Mesangial cell (primary cell): ENCODE data around the genes FOXI2 and MKI67.

GRCh38 chr10:126951935-126953012 lies 47.0 kb downstream of the DOCK1 start:
- RAMPAGE, long total RNA: no peak

DNA sequence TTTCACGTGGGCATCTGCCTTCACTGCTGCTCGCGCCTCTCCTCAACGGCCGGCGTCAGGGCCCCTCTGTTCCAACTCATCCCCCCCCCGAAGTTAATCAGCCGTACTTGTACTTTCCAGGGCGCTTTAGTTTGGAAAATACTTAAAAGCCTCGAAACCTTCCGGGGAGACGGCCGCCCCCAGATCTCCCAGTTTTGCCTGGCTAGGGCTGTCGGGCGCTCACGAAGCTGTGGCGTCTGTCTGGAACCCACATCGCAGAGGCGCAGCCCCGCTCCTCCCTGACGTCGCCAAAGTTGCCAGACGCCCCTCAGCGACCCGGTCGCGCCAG lies 983 bp downstream of the INSYN2A start:
- RAMPAGE, long total RNA: no peak

- RAMPAGE, long total RNA: no peak
Measured at GRCh38 chr10:127196999-127197222, 520 bp upstream of the INSYN2A start.

DNA sequence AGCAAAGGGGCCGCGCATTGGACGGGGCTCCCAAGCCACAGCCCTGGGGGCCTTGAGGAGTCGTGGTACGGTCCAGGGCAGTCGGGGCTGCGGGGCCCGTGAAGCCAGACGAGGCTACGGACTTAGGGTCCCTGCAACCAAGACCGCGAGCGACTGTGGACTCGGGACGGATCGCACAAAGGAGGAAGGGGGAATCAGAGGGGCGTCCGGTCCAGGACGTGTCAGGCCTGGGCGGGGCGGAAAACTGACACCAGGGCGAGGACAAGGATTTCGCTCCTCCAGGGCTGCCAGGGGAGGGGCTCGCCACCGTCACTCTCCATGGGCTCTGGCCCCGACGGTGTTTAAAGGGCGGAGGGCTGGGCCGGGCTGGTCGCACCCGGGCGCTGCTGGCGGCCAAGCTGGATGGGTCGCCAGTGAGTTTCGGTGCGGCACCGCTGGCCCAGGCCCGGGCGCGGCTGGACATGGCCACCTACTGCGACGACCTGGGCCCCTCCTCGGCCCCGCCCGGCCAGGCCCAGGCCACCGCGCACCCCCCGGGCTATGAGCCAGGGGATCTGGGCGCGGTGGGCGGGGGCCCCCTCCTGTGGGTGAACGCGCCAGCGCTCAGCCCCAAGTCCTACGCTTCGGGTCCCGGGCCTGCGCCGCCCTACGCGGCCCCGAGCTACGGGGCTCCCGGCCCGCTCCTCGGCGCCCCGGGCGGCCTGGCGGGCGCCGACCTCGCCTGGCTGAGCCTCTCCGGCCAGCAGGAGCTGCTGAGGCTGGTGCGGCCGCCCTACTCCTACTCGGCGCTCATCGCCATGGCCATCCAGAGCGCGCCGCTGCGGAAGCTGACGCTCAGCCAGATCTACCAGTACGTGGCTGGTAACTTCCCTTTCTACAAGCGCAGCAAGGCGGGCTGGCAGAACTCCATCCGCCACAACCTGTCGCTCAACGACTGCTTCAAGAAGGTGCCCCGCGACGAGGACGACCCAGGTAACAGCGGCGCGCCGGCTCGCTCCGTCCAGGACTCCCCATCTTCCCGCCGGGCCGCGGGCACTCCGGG lies at the start of gene FOXI2:
Gene FOXI2, plus strand, starts transcription at position 373 of the 1,042 bp plus-strand sequence.
- RAMPAGE, long total RNA: no peak

DNA sequence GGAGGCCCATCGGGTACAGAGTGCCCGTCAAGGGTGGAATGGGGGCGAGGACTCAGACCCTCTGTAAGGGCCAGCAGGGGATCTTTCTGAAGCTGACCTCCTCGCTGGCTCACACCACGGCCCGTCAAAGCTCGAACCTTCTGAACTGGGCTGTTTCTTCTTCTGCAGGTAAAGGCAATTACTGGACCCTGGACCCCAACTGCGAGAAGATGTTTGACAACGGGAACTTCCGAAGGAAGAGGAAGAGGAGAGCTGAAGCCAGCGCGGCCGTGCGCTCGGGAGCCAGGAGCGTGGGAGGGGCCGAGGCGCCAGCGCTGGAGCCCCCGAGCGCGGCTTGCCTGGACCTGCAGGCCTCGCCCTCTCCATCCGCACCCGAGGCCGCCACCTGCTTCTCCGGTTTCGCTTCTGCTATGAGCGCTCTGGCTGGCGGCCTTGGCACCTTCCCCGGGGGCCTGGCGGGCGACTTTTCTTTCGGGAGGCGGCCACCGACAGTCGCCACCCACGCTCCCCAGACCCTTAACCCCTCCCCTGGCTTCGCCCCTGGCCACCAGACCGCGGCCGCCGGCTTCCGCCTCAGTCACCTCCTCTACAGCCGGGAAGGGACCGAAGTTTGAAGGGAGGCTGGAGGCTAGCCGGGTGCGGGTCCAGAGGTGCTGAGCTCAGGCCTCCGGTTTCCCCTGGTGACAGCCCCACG lies 1.5 kb downstream of the FOXI2 start:
- RAMPAGE, long total RNA: no peak

GRCh38 chr10:127941893-127942291 lies 35.0 kb downstream of the PTPRE start:
- RAMPAGE, long total RNA: no peak

DNA sequence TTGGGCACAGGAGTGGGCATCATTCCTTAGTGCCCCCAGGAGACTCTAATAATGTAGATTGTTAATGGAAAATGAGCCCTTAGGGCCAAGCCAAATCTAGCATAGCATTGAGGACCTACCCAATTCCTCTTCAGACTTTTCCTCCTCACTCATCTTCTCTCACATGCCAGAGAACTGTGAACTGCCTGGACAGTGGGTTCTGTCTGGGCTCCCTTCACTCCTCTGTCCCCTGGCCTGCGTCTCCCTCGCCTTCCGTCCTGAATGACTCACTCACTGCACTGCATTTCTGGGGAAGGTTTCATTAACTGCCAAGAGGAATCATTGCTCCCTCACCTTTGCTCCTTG lies 89.2 kb downstream of the MKI67 start:
- RAMPAGE, long total RNA: no peak

GRCh38 chr10:128049504-128050659 lies 76.3 kb downstream of the MKI67 start:
- RAMPAGE, long total RNA: no peak

GRCh38 chr10:128070736-128071067 lies 55.5 kb downstream of the MKI67 start:
- RAMPAGE, long total RNA: no peak

GRCh38 chr10:128084231-128085198 lies 41.7 kb downstream of the MKI67 start:
- RAMPAGE, long total RNA: no peak

DNA sequence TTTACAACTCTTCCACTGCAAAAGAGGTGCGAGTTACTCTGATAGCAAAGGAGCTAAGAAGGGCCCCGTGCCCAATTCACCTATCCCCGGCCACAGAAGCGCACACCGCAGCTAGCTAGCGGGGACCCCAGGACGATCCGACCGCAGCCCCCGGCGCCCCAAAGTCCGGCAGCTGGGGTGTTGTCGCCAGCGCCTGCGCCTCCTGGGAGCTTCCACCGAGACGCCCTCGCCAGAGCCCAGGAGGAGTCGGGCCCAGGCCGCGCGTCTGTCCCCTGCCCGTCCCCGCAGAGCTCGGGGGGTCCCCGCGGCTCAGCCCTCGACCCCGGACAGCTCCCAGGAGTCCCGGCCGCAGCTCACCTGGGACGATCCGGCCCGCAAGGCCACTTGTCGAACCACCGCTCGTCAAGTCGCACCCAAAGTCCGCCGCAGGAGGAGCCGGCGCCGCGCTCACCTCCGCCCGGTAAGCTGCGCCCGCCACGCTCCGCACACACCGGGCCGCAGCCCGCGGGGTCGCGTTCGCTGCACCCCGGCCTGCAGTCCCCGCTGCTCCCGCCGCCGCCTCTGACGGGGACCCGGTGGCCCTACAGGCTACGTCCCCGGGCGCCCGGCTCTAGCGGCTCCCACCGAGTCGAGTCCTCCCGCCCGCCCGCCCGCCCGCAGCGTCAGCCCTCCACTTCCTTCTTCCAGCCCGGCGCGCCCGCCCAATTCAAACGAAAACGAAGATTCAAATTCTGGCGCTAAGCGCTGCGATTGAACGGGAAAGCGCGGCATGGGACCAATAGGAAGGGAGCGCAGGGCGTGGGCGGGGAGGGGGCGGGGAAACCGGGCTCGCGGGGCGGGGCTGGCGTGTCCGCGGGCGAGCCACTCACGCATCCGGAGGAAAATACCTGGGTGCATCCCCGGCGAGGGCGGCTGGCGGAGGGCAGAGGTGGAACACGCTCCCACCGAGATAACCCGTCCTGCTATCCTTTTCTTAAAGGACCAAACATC lies at the start of gene MKI67:
Gene MKI67, minus strand, starts transcription at position 682 of the 990 bp plus-strand sequence.
- RAMPAGE, long total RNA: no peak

DNA sequence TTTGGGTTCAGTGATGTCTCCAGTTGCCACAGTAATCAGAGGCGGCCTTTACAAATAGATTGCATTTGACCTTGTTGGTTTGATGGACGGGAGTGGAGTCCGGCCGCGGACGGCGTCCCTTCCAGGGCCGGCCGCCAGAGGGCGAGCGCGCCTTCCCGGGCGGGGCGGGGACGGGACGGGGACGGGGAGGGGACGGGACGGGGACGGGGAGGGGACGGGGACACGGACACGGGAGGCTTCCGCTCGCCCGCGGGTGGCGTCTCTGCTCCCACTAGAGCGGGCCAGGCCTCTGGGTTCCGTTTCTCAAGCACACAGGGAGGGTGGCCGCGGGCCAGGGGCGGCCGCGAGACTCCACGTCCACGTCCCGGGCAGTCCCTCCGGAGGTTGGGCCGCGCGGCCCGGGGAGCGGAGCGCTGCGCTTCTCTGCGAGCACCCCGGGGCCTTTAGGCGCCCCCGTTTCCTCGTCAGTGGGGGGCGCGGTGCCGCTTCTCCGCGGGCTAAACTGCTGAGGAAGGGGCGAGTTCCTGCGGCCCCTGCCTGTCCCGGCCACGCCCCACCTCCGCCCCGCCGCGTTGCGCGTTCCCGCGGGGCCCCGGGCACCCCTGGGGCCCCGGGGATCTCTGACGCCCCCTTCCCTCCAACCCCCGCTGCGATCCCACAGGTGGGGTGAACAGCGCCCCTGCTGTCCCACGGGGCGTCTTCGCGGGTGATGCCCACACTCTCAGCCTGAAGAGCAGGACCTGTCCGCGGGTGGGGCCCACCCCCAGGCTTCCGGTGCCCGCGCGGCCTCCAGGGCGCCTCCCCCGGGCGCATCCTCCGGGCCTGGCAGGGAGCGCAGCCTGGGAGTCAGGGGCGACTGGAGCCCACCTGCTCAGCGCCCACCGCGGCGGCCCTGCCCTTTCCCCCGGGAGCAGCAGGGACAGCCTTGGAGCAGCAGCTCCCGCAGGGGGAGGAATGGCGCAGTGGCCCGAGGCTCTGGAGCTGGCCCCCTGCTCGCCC lies 84.3 kb upstream of the MKI67 start:
- RAMPAGE, long total RNA: no peak

GRCh38 chr10:128728873-128729298 lies 602.7 kb upstream of the MKI67 start:
- RAMPAGE, long total RNA: no peak

GRCh38 chr10:128883969-128884243 lies 583.1 kb upstream of the MGMT start:
- RAMPAGE, long total RNA: no peak

GRCh38 chr10:128926606-128927133 lies 540.4 kb upstream of the MGMT start:
- RAMPAGE, long total RNA: no peak

DNA sequence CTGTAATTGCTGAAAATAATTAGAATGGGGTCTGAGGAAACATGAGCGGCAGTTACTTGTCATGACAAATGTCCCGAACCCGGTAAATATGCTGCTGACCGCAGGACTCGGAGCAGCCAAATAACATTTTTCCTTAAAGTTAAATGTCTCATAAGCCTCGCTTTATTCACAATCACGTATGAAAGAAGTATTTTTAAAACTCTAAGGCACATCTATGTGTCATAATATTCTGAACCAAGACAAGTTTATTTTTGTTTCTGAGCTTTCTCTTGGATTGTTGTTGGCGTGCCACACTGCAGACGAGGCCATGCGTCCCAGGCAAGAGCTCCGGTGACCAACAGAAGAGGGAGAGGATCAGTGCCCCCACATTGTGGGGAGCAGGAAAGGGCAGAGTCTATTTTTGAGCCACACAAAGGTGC lies 17.7 kb downstream of the EBF3 start:
- RAMPAGE, long total RNA: no peak

- RAMPAGE, long total RNA: no peak
Measured at GRCh38 chr10:129961089-129961618, 2.9 kb downstream of the EBF3 start.

DNA sequence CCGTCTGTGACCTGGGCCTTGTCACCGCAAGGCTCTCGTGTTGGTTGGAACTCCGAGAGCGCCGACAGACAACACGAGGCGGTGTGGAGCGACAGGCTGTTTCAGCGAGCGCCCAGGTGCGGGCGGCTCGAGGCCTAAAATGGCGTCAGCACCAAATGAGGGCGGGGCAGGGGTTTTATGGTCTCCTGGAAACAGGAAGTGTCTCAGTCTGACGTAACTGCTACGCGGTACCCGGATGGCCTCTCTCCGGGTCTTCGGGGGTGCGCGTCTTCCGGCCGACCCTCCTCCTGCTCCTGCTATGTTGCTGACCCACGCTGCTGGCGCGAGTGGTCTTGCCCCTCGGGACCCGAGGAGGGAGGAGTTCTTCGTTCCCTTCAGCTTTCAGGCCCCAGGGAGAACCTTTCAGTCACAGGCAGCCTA lies 77.1 kb downstream of the GLRX3 start:
- RAMPAGE, long total RNA: no peak

GRCh38 chr10:130356392-130356755 lies 220.2 kb downstream of the GLRX3 start:
- RAMPAGE, long total RNA: no peak

- RAMPAGE, long total RNA: no peak
Measured at GRCh38 chr10:131139707-131139906, 171.9 kb downstream of the TCERG1L start.